NALM6 (cell line): ENCODE measurements around a stretch of chr2.

DNA sequence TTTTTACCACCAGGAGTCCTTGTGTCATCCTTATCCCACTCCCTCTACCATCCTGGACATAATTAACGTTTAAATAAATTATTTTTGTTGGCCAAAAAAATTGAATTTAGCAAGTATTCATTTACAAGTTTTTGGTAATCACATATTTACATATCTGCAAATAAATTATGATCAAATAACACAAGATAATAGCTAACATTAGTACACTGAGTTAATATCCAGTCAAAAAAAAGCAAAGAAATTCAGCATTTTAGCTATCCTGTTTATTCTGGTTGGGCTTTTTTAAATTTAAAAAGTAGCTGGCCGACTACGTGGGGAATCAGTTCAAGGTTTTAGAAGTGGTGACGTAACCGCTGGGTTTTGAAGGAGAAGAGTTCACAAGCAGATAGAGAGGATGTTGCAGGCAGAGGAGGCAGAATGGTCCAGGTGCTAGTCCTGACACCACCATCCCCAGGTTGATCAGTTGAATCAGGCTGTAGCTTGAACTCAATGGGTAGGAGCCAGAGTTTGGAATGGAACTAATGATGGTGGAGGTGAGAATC lies 43.6 kb downstream of the SLC4A1AP start:
- PRO-cap = no peak

- PRO-cap = no peak
Measured at GRCh38 chr2:27716928-27717456, 53.3 kb downstream of the SLC4A1AP start.

DNA sequence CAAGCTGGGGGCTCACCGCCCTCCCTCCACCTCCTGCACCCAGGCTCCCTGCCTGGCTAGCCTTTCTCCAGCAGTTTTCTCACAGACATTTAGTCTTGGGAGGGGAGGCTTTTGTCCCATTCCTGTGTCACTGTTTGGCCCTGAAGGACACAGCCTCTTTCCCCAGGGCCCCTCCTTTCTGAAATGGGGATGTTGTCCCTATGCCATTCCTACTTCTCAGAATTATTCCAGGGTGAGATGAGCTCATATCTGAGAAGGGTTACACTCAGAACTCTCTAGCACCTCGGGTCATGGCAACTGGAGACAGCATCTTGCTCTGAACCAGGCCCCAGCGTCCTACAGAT lies 47.3 kb upstream of the MRPL33 start:
- PRO-cap = no peak

GRCh38 chr2:27730216-27730755 lies 41.2 kb upstream of the MRPL33 start:
- PRO-cap = no peak

DNA sequence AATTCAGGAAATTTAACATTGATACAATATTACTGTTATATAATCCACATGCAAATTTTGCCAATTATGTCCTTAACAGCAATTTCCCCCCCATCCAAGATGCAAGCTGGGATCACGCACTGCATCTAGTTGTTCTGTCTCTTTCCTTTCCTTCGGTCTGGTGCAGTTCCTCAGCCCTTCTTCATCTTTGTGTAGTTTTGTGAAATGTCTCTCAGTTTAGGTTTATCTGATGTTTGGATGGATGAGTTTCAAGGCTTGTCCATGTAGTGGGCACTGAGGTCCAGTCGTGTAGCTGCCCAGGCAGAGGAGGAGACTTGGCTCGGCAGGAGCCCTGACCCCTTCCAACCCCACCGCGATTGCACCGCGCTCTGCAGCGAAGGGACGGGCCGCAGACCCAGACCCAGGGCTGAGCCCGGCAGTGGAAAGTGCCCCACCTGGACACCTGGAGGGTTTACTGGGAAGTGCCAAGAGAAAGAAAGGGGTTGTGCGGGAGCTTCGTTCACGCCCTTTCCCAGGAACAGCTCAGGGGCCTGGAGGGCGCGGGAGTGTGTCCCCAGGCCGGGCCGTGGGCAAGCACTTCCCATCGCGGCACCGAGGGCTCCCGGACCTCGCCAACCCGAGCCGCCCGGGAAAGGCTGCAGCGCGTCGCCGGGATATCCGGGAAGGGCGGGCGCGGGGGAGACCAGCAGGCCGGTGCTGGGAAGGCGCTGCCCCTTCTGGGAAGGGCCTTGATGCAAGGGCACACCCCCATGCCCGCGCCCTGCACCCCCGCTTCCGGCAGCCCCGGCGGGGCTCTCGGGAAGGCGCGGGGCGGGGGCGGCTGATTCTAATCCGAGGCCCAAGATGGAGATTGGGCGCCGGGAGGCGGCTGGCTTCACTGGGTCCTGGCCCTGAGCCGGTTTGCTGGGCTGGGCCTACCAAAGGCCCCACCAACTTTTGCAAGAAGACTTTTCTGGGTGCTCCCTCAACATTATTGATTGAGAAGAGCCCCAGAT lies 36.2 kb upstream of the MRPL33 start:
- PRO-cap = no peak

GRCh38 chr2:27795516-27796726 lies 24.4 kb downstream of the MRPL33 start:
- PRO-cap = no peak

DNA sequence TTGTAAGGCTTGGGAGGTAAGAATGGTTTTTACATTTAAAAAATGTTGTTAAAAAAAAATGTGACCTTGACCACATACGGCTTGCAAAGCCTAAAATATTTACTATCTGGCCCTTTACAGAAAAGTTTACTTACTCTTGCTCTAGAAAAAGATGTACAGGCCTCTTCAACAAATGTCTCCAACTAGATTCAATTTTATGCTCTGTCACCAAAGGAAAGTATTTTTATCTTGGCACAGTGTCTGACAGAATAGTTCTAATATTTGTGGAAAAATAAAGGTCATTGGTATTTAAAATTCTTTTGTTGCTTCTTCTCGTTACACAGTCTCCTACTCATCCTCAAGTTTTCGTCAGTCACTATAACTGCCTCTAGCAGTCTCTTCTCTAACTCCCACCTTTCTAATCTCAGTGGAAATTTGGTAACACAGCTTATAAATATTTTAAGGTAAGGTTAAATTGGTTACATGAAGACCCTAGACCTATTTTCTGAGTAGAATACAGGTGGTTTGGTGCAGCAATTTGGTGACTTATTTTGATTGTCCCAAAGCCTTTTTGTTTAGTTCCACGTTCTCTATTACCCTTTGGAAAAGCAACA lies 1.4 kb downstream of the RBKS start:
- PRO-cap = no peak

- PRO-cap = no peak
Measured at GRCh38 chr2:27889702-27890082, 495 bp downstream of the RBKS start.

GRCh38 chr2:27914955-27915787 lies 24.6 kb downstream of the BABAM2 start:
- PRO-cap = no peak

DNA sequence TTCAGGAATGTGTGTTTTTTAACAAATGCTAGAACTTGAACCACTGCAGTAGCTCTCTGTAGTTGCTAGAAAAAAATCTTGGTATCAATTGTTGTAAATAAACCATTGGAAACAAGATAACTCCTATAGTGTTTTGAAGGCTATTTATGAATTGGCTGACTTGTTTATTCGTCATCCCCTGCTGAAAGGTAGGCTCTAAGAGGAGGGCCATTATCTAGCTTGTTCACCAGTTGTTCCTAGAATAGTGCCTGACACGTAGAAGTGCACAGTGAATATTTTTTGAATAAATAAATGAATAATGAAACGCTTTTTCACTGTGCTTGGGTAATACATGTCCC lies 211.4 kb downstream of the BABAM2 start:
- PRO-cap = no peak

GRCh38 chr2:28163365-28163959 lies 229.2 kb upstream of the FOSL2 start:
- PRO-cap = no peak

GRCh38 chr2:28360445-28361081 lies 32.1 kb upstream of the FOSL2 start:
- PRO-cap = no peak

GRCh38 chr2:28380867-28381860 lies 11.5 kb upstream of the FOSL2 start:
- PRO-cap = no peak

GRCh38 chr2:28395639-28395973 lies 2.9 kb downstream of the FOSL2 start:
- PRO-cap = no peak

- PRO-cap = no peak
Measured at GRCh38 chr2:28397803-28398129, 5.1 kb downstream of the FOSL2 start.

DNA sequence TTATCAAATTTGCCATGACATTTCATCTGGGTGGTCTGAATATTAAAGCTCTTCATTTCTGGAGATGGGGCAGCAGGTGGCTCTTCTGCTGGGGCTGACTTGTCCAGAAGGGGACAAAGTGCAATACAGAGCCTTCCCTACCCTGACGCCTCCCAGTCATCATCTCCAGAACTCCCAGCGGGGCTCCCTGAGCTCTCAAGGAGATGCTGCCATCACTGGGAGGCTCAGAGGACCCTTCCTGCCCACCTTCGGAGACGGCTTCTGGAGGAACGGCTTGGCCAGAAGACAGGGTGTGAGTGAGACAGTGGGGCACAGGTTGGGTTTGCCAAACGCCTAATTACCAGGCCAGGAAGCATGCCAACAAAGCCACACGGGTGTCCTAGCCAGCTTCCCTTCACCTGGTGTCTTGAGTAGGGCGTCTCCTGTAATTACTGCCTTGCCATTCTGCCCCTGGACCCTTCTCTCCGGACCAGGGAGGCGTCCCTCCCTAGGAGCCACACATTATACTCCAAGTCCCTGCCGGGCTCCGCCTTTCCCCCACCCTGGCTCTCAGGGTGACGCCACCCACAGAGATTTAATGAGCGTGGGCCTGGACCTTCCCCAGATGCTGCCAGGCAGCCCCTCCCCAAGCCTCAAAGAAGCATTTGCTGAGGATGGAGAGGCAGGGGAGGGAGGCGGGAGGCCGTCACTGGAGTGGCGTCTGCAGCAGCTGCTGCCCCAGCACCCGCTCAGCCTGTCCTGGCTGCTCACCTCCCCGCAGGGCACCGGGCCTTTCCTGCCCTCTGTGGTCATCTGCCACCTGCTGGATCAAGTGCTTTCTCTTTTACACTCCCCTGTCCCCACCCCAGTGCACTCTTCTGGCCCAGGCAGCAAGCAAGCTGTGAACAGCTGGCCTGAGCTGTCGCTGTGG lies 20.5 kb downstream of the FOSL2 start:
- PRO-cap = no peak

GRCh38 chr2:28414581-28414938 lies 21.9 kb downstream of the FOSL2 start:
- PRO-cap = no peak

DNA sequence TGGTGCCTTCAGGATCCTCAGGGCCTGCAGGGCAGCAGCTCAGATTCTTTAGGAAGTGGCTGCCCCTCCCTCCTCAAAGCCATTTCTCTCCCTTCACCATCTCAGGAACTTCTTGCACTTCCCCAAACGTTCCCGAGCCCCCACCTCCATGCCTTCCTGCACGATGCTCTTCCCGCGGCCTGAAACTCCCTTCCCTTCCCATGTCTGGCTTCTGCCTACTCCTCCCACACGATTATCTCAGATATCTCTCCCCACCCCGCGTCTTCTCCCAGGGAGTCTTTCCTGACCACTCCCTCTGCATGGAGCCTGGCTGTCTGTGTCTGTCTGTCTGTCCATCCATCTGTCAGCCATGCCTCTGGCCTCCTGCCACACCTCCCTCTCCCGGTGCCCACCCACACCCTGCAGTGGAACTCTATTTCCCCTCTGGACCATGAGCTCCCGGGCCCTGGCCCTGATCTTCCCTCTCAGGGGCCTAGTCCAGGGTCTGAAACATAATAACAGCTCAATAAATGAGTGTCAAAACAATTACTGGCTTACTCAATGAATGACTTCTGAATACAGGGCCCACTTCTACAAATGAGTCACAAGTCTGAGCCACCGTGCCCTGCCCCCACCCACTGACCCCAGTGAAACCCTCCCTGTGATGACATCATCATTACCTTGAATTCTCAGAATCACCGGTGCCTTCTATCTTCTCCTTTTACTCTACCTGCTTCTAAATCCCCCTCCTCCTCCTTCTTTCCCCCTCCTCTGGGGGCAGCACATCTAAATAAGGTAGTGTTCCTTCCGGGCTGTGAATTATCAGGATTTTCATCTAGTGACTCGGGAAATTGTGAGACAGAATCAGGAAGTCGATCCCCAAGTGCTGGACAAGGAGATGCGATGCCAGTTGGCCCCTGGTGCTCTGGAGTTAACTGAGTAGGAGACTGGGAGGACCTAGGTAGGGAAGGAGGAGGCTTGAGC lies 46.2 kb upstream of the PLB1 start:
- PRO-cap = no peak

DNA sequence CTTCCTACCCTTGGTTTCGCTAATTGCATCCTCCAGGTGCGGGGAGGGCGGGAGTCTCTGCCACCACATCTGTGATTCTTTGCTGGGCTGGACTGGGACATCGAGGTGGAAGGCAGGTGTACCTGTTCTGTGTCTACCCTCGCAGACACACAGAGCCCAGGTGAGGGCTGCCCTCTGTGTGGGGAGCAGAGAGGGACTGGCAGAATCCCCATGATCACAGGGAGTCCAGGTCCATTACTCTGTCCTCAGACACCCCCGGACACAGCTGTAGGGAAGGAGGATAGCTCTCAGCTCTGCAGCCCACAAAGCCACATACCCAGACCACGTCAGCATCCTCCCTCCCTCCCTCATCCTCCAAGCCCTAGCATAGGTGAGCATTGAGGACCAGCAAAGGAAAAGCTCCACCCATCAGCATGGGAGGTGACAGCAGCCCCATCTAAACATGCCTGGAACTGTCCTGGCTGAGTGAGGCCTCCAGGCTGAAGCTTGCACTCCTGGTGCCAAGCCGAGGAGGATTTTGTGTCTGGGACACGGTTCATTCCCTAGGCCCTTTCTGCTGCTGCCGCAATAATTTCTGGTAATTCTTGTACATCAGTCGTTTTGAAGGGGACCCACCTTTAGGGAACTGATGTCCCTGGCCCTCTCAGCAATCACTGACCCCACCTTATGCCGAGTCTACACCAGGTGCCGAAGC lies 49.9 kb downstream of the PLB1 start:
- PRO-cap = no peak

DNA sequence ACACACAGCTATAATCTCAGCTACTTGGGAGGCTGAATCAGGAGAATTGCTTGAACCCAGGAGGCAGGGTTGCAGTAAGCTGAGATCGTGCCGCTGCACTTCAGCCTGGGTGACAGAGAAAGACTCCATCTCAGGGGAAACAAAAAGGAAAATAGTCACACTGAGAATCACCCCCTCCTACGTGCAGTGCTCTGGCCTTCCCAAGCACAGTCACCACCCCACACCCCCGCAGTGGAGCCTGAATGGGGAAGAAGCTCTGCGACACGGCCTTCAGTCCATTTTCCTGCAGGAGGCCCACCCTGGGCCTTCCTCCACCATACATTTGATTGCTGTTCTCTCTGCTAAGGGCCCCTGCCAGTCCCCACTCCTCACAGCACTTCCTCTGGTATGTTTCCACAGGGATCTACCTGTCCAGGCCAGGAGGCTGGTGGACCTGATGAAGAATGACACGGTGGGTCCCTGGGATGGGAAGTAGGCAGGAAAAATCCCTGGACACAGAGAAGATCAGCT lies 81.9 kb downstream of the PLB1 start:
- PRO-cap = no peak